A549 (cell line): ENCODE measurements around a stretch of chr2.

GRCh38 chr2:230205049-230205574 lies 14.7 kb downstream of the SP110 start:
- PRO-cap, result no peak
CAGE:
- cytosol, long polyA plus RNA, result no peak
- long polyA plus RNA, result no peak
- nucleus, long polyA plus RNA, result no peak

GRCh38 chr2:230226258-230226747 lies 767 bp downstream of the SP140 start:
- PRO-cap, result no peak
CAGE:
- cytosol, long polyA plus RNA, result no peak
- long polyA plus RNA, result no peak
- nucleus, long polyA plus RNA, result no peak

DNA sequence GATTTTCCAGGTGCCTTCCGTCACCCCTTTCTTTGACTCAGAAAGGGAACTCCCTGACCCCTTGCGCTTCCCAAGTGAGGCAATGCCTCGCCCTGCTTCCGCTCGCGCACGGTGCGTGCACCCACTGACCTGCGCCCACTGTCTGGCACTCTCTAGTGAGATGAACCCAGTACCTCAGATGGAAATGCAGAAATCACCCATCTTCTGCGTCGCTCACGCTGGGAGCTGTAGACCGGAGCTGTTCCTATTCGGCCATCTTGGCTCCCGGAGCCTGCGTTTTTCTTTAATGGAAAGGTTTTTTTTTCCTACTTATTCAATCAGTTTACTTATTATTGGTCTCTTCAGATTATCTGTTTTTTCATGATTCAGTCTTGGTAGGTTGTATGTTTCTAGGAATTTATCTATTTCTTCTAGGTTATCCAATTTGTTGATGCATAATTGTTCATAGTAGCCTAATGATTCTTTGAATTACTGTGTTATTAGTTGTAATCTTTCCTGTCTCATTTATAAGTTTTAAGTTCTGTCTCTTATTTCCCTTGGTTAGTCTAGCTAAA lies 15.3 kb downstream of the SP140L start:
- PRO-cap, result no peak
CAGE:
- cytosol, long polyA plus RNA, result no peak
- long polyA plus RNA, result no peak
- nucleus, long polyA plus RNA, result no peak

GRCh38 chr2:230411000-230411401 lies 5.0 kb upstream of the SP100 start:
- PRO-cap, result no peak
CAGE:
- cytosol, long polyA plus RNA, result no peak
- long polyA plus RNA, result no peak
- nucleus, long polyA plus RNA, result no peak

DNA sequence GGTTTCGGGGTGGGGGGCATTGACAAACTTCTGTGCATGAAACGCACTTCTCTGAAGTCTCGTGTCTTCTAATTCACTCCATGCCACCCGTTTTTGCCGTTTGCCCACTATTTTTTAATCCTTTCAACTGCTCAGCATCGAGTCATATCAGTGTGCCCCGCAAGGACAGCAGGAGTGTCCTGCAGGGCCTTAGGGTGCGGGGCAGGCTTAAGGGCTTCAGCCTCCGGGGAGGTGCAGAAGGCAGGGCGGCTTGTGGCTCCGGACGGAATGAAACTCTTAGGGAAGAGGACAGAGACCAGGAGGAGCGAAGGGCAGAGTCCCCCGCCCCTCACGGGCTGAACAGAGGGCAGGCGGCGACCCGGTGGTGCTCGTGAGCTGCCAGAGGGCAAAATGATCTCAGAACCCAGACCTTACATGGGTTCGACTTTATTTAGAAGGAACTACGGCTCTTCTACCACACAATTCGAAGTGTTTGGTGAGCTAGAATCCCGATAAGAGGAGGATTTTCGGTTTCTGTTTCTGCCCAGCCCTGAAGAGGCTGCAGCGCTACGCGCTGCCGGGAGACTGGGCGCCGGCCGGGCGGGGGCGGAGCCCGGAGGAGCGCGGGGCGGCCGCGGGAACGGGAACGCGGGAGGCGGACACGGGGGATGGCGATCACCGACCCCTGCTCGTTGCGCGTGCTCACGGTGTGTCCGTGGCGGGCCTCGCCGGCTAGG lies 4.4 kb upstream of the SP100 start:
- PRO-cap, result unidirectional peak, plus-strand start at position 145 of the sequence
CAGE:
- cytosol, long polyA plus RNA, result no peak
- long polyA plus RNA, result no peak
- nucleus, long polyA plus RNA, result no peak

- PRO-cap, result no peak
CAGE:
- cytosol, long polyA plus RNA, result no peak
- long polyA plus RNA, result no peak
- nucleus, long polyA plus RNA, result no peak
These were observed 96.9 kb downstream of the SP100 start for GRCh38 chr2:230512697-230513526.

DNA sequence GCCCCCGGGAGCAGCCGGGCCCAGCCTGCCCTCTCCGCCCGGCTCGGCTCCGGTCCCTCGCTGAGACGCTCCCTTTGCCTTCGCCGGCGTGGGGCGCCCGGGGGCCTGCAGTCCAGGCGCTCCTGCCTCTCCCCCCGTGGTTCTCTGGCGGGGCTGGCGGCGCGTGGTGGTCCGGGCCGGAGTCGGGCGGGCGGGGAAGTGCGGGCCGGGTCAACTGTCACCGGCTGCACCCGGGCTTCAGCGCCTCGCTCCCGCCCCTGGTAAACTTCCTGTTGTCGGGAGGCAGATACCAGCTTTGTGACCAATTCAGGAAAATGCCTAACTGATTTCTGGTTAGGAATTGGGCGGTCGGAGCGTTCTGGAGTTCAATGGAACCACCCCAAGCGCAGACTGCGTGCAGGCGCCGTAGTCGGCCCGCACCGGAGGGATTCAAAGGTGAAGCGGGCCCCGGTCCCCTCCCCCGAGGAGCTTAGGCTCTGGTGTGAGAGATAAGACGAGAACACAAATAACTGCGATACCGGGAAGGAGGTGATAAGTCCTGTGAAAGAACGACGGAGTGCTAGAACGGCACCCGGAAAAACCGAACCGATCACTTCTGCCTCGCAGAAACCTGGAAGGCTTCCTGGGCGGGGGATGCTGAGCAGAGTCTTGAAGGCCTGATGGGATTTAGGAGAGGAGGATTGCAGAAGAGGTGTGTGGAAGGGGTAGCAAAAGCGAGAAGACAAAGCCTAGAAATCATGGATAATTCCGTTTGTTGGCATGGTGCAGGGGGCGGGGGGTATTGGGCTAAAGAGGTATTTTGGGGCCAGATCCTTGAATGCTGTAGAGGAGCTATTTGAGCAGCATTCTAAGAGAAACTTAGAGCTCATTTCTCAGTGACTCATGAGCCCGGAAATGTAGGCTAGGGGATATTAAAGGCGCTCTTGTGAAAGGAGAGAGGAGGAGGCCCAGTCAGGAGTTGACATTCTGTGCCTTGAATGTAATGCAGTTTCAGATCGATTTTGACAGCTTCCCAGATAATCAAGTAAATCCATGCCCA lies 1.0 kb downstream of the CAB39 start:
- PRO-cap, result no peak
CAGE:
- cytosol, long polyA plus RNA, result no peak
- long polyA plus RNA, result no peak
- nucleus, long polyA plus RNA, result no peak

DNA sequence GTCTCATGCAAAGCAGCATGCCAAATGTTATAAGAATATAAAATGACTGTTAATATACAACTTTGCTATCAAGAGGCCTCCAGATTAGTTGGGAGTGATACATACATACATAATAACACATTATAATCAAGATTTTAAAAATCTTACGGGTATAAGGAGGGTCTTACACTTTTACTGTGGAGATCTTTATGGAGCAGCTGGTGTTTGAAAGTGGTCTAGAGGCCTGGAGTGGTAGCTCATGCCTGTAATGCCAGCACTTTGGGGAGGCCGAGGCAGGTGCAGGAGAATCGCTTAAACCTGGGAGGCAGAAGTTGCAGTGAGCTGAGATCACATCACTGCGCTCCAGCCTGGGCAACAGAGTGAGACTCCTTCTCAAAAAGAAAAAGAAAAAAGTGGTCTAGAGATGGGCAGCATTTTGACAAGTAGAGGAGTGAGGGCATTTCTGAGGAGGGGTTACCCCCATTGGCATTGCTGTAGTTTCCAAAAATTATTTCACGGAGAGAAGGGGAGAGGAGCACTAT lies 34.3 kb downstream of the CAB39 start:
- PRO-cap, result no peak
CAGE:
- cytosol, long polyA plus RNA, result no peak
- long polyA plus RNA, result no peak
- nucleus, long polyA plus RNA, result no peak

DNA sequence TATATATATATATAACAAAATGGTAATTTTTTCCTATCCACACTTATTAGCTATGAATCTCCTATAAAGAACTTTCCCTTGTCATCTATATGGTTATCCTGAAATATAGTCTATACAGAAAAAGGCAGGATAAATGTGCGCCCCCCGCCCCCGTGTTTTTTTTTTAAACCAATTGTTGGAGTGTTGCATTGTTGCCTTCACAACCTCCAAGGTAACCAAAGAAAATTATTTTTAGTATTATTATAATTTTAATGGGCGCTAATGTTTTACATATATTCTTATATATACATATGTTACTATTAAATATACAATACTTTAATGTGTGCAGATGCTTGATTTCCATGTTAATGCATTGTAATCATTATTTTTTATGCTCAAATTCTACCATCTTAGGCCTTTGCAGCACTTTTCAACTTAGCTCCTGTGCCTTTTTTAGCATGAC lies 36.2 kb downstream of the CAB39 start:
- PRO-cap, result no peak
CAGE:
- cytosol, long polyA plus RNA, result no peak
- long polyA plus RNA, result no peak
- nucleus, long polyA plus RNA, result no peak

GRCh38 chr2:230843073-230843573 lies 21.6 kb upstream of the ITM2C start:
- PRO-cap, result no peak
CAGE:
- cytosol, long polyA plus RNA, result no peak
- long polyA plus RNA, result no peak
- nucleus, long polyA plus RNA, result no peak

GRCh38 chr2:230867882-230868513 lies 3.3 kb downstream of the ITM2C start:
- PRO-cap, result no peak
CAGE:
- cytosol, long polyA plus RNA, result no peak
- long polyA plus RNA, result no peak
- nucleus, long polyA plus RNA, result no peak

DNA sequence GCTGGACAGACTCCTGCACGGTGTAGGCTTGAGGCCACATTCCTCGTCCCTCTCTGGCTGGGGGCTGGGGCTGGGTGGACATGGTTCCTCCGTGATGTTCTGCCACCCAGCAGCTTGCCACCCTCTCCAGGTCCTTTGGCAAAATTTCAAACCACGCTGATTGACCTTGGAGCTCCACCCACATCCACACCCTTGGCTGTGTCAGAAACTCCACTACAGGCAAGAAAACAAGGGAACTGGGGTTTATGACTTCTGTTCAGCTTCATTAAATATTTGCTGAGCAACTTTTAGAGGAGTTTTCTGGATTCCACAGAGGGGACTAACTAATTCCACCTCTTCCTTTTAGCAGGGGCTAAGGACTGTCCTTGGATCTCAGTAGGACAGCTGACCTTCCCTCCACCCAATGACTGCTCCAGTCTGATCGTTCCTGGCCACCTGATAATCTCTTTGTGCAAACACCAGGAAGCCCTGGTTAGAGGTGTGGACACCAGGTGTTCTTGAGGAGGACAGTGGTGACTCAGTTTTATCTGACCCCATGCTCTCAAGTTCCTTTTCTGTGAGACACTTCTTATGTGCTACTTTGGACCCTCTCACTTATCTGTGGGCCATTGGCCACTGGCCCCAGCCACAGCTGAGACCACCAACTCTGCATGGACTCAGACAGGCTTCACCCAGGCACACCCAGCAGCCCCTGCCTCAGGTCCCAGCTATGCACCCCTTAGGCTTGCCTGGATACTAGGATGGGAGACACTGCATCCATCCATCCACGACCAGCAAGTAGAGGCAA lies 29.2 kb downstream of the GPR55 start:
- PRO-cap, result no peak
CAGE:
- cytosol, long polyA plus RNA, result no peak
- long polyA plus RNA, result no peak
- nucleus, long polyA plus RNA, result no peak

- PRO-cap, result no peak
CAGE:
- cytosol, long polyA plus RNA, result no peak
- long polyA plus RNA, result no peak
- nucleus, long polyA plus RNA, result no peak
These were observed 14.2 kb downstream of the HTR2B start for GRCh38 chr2:231110688-231111004.

GRCh38 chr2:231323365-231323859 lies 72.1 kb upstream of the B3GNT7 start:
- PRO-cap, result no peak
CAGE:
- cytosol, long polyA plus RNA, result no peak
- long polyA plus RNA, result no peak
- nucleus, long polyA plus RNA, result no peak

- PRO-cap, result no peak
CAGE:
- cytosol, long polyA plus RNA, result no peak
- long polyA plus RNA, result no peak
- nucleus, long polyA plus RNA, result no peak
These were observed 33.2 kb upstream of the B3GNT7 start for GRCh38 chr2:231362266-231362781.

DNA sequence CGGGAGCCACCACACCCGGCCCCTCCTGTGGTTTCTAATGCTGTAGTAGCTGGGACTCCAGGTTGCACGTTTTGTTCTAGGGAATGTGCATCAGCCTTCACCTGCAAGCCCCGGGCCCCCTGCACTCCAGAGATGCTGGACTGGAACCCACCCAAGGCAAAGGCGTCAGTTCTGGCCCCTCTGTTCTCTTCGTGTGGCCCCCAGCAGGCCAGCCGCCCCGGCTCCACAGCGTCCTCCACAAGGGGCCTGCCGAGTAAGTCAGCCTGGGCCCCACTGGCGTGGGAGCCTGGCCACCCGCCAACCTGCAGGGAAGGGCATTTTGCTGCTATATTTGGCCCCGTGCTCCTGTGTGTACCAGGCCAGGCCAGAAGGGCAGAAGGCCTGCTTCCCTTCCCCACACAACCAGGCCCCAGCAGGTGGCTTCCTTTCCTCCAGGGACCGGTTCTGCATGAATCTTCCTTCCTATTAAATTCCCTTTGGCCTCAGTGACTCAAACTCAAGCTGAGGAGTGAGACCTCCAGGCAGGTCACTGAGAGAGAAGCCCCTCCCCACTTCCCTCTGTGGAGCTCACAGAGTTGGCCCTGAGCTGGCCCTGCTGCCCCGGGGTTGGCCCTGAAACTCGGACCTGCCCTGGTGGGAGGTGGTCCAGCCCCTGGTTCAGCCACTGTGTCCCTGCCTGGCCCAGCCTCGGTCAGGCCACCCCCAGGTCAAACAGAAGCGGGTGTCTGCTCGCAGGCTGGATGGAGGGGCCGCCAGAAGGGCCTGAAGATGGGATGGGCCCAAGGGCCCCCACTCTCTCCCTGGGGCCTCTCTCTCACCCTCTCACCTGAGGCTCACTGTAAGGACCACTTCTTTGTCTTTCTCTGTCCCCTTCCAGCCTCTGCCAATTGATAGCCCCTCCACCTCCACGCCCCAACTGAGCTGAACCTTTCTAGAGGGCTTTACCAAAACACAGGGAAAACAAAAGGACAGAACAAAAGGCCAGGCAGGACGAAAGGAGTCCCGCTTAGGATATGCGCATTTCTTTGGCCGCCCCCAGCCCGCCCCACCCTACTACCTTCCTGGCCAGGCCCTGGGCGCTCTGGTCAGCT lies 25.3 kb upstream of the B3GNT7 start:
- PRO-cap, result no peak
CAGE:
- cytosol, long polyA plus RNA, result no peak
- long polyA plus RNA, result no peak
- nucleus, long polyA plus RNA, result no peak

GRCh38 chr2:231382583-231382807 lies 13.0 kb upstream of the B3GNT7 start:
- PRO-cap, result no peak
CAGE:
- cytosol, long polyA plus RNA, result no peak
- long polyA plus RNA, result no peak
- nucleus, long polyA plus RNA, result no peak

DNA sequence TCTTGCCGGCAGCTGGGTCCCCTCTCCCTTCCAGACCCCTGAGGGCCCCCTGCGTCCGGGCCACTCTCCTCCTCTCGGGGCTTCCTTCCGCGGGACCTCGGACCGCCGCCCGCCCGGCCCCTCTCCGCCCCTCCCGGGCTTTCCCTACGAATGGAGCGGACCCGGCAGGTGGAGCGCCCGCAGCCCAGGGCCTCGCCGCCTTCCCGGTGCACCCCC lies 516 bp downstream of the B3GNT7 start:
- PRO-cap, result no peak
CAGE:
- cytosol, long polyA plus RNA, result no peak
- long polyA plus RNA, result no peak
- nucleus, long polyA plus RNA, result no peak

DNA sequence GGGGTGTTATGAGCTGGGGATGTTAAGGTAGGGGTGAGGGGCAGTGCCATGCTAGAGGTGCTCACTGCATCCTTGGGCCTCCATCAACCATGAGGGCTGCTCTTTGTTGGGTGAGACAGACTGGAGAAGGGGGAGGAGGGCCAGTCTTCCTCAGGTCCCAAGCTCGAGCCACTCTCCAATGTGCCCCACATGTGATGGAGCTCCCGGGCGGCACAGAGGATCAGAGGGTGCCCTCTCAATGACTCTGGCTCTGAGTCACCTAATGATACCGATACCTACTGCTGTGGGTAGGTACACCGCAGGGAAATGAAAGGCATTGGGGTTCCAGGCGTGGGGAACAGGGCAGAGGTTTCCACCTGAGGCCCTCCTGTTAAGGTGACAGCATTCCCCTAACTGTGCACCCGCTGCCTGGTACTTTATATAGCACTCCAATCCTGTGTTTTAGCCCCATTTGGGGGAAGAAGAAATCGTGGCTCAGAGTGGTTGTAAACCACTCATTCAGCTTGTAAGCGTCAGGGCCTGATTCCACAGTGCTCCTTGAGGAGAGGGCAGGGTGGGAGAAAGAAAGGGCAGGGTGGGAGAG lies 1.6 kb downstream of the B3GNT7 start:
- PRO-cap, result no peak
CAGE:
- cytosol, long polyA plus RNA, result no peak
- long polyA plus RNA, result no peak
- nucleus, long polyA plus RNA, result no peak

- PRO-cap, result no peak
CAGE:
- cytosol, long polyA plus RNA, result no peak
- long polyA plus RNA, result no peak
- nucleus, long polyA plus RNA, result no peak
These were observed 5.6 kb downstream of the B3GNT7 start for GRCh38 chr2:231400929-231401764.